Astrocyte (in vitro differentiated cells and primary cell): ENCODE measurements around the gene SRC.

DNA sequence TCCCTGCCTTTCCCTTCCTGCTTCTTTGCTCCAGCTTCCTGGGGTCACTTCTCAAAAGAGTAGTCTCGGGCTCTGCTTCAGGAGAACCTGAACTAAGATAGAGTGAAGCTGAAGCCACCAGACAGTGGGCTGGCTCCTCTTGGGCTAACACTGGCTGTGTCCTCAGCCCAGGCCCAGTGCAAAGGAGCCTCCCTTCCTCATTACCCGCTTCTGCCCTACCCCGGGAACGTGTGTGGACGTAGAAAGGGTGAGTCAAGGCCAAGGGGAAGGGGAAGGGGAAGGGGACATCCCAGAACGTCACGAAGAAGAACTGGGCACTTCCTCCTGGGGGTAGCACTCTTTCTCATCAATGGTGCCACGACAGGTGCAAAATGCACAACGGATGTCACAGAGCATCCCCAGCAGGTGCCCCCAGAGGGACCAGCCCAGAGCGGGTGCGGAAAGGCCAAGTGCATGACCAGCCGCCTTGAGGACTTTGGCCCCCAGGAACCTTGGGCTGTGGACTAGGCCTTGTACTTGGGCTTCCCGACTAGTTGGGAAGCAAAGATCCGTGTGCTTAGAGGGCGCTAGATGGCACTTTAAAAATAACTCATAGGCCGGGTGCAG lies 12.2 kb upstream of the SRC start:
- PRO-cap, result no peak
- RRBS, 2 experiments, result no CpG with 5 or more reads among the region's 16 CpGs

GRCh38 chr20:37336873-37337190 lies 9.1 kb upstream of the SRC start:
- PRO-cap, result no peak
- RRBS, 2 experiments, result no CpG with 5 or more reads among the region's 5 CpGs

GRCh38 chr20:37345522-37346507 lies at the start of gene SRC:
Gene SRC (plus strand): TSS chr20:37346140.
- PRO-cap, result bidirectional peak, plus-strand start at chr20:37346140, minus-strand start at chr20:37346018; bidirectional peak, plus-strand start at chr20:37346373, minus-strand start at chr20:37346177
- RRBS, 2 experiments, result 1 to 3% methylated on average over 34 to 37 of the region's 94 CpGs

DNA sequence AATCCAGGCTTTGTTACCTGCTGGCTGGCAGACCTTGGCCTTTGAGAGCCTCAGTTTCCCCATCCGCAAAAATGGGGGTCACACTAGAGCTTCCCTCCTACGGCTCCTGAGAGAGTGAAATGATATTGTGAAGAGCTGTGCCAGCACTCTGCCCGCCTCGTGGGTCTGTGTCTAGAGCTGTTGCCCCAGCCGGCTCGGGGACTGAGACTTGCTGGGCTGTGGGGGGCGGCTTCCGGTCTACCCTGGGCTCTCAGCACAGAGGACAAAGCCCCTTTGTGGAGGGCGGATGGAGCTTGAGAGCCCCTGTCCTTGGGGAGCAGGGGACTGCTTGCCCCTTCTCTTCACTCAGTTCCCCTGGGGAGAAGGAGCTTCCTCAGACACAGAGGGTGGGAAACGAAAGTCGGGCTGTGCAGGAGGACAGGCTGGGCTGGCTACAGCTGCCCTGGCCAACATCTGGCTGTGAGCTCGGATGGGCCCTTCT lies 11.0 kb downstream of the SRC start:
- PRO-cap, result no peak
- RRBS, 2 experiments, result 36 to 48% methylated on average over 4 of the region's 12 CpGs

DNA sequence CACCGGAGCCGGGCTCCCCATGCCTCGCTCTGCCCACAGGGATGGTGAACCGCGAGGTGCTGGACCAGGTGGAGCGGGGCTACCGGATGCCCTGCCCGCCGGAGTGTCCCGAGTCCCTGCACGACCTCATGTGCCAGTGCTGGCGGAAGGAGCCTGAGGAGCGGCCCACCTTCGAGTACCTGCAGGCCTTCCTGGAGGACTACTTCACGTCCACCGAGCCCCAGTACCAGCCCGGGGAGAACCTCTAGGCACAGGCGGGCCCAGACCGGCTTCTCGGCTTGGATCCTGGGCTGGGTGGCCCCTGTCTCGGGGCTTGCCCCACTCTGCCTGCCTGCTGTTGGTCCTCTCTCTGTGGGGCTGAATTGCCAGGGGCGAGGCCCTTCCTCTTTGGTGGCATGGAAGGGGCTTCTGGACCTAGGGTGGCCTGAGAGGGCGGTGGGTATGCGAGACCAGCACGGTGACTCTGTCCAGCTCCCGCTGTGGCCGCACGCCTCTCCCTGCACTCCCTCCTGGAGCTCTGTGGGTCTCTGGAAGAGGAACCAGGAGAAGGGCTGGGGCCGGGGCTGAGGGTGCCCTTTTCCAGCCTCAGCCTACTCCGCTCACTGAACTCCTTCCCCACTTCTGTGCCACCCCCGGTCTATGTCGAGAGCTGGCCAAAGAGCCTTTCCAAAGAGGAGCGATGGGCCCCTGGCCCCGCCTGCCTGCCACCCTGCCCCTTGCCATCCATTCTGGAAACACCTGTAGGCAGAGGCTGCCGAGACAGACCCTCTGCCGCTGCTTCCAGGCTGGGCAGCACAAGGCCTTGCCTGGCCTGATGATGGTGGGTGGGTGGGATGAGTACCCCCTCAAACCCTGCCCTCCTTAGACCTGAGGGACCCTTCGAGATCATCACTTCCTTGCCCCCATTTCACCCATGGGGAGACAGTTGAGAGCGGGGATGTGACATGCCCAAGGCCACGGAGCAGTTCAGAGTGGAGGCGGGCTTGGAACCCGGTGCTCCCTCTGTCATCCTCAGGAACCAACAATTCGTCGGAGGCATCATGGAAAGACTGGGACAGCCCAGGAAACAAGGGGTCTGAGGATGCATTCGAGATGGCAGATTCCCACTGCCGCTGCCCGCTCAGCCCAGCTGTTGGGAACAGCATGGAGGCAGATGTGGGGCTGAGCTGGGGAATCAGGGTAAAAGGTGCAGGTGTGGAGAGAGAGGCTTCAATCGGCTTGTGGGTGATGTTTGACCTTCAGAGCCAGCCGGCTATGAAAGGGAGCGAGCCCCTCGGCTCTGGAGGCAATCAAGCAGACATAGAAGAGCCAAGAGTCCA lies 57.7 kb downstream of the SRC start:
- PRO-cap, result no peak
- RRBS, 2 experiments, result 81 to 92% methylated on average over 6 to 8 of the region's 50 CpGs

DNA sequence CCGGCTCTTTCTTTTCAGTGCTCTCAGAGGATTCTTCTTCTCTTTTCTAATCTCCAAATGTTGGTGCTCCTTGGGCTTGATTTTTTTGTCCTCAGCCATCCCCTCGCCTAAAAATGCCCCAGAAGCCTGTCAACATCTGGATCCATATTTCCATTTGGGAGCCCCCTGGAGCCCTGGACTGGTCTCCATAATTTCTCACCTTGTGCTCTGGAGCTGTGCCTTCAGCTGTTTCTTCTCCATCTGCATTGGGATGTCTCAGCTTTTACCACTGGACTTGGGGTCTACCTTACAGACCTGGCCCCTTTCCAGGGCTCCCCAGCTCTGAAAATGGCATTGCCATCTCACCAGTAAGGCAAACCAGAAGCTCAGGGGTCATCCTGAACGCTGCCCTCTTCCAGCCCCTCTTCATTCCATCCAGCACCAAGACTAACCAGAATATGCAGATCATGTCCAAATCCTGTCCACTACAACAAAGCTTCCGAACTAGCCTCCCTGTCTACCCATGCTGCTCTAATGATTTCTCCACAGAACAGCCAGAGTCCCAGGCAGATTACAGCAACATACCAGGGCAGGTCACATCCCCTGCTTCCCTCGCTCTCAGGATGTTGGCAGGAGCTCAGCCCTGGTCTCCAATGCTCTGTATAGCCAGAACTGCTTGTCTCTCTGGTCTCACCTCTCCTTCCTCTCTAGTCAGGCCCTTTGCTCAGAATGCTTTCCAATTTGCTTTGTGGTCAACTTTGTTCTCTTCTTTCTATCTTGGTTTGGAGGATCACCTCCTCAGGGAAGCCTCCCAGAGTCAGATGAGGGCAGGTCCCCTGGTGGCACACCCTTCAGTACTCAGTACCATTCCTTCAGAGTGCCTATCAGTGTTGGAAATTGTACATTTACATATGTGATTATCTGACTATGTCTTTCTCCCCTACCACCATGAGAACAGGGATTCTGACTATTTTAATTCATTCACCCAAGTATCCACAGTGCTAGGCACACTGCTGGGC lies 17.6 kb upstream of the NNAT start:
- PRO-cap, result unidirectional peak, minus-strand start at position 923 of the sequence
- RRBS, 2 experiments, result no CpG with 5 or more reads among the region's 5 CpGs

- PRO-cap, result no peak
- RRBS, 2 experiments, result no CpG with 5 or more reads among the region's 7 CpGs
Measured at GRCh38 chr20:37567549-37567890, 39.8 kb upstream of the BLCAP start.

DNA sequence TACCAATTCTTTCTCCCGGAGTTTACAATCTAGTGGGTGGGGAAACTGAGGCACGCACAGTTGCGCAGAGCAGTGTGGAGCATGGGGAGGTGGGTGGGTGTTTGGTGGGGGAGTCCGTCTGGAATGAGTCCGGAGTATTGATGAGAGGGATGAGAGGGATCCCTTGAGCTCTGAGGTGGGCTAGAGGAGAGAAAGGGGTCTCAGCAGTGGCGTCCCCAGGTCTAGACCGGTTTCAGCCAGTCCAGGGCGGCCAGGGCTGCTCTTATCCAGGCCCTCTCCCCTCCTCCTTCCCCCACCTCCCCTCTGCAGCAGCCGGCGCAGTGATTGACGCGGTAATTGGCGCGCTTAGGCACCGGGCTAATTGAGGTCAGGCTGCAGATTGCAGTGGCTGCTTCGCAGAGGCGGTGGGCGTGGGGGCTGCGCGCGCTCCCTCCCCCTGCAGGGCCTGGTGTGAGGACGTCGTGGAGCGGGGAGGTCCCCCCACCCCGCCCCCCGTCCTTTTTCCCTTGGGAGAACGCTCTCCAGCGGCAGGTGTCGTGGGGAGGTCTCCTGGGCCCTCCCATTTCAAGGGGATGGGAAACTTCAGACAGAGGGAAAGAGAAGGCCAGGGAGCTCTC lies 70.3 kb upstream of the BLCAP start:
- PRO-cap, result no peak
- RRBS, 2 experiments, result 8 to 10% methylated on average over 9 to 12 of the region's 29 CpGs

DNA sequence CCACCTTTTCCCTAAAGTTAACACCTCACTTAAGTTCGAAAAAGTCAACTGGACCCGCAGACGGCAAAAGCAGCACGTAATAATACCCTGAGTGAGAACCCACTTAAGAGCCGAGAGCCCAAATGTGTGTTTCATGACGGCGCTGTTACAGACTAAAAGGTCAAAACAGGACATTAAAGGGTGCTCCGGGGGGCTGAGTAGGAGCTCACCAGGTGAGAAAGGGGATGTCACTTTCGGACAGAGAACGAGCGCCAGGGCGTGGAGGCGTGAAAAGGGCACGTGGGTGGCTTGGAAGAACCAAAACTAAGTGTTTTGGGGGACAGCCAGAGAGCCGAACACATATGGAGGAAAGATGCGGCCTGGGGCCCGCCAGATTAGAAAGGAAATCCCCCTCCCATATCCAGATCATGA lies 345 bp downstream of the TTI1 start:
- PRO-cap, result no peak
- RRBS, 2 experiments, result no CpG with 5 or more reads among the region's 17 CpGs

DNA sequence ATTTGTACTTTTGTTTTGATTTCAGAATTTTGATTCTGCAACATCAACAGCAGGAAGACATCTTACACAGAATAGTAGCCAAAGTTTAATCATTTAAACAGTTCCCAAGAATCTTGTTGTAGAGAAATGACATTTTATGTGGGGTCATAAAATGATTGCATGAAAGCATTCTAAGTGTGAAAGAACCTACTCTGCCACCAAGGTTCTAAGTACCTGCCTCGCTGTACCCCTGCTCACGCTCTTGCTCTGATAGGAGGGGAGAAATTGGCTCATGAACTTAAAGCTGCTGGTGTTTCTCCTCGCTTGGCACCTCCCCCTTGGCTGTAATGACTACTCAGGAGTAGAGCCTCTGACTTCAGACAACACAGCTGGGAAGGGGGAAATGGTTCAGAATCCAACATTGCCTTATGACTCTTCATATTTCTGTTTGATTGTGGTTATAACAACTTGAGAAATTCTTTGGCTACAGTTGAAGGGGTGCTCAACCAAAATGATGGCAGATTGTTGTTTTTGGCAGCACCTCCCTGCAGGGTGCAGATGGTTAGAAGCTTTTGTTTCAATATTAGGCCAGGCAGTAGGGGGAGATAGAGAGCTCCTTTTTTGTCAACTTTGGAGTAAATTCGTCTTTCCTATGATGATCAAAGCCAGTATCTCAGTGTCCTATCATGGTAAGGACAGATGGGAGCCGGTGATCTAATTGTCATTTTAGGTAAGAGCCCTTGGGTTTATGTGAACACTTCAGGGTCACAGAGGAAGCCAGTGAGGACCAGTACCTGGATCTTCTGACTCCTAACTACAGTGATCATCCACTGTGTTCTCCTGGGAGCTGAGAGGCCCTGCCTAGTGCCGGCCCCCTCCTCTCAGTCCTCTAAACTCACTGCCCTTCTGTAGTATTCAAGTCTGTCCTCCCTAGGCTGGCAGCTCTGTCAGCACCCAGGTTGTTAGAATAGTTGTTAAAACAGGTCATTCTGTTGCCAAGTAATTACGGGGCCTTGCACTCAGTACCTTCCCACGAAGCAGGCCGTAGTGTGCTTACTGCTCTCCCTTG lies 39.8 kb downstream of the RPRD1B start:
- PRO-cap, result no peak
- RRBS, 2 experiments, result no CpG with 5 or more reads among the region's 9 CpGs

GRCh38 chr20:38108766-38109520 lies 56.1 kb downstream of the TGM2 start:
- PRO-cap, result no peak
- RRBS, 2 experiments, result no CpG with 5 or more reads among the region's 4 CpGs

- PRO-cap, result no peak
- RRBS, 2 experiments, result no CpG with 5 or more reads among the region's 4 CpGs
Measured at GRCh38 chr20:38114383-38114801, 50.7 kb downstream of the TGM2 start.

DNA sequence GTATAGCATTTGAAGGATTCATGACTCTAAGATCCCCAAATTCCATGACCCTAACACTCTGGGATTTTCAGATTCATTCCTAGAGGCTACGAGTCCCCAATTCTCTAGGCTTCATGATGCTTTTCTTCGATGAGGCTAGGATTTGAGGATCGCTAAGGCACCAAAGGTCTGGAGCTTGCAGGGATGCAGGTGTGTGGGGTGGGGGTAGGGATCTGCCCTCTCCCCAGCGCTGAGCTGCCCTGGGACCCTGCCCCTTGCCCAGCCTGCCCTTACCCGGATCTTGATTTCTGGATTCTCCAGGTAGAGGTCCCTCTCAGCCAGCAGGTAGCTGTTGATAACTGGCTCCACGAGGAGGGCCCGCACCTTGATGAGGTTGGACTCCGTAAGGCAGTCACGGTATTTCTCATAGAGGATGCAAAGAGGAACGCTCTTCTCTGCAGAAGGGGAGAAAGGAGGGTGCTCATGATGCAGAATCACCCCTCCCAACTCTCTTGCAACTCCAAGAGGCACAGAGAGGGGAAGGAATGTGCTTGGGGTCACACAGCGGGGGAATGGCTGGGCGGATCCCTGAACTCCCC lies 32.9 kb downstream of the TGM2 start:
- PRO-cap, result no peak
- RRBS, 2 experiments, result no CpG with 5 or more reads among the region's 12 CpGs

DNA sequence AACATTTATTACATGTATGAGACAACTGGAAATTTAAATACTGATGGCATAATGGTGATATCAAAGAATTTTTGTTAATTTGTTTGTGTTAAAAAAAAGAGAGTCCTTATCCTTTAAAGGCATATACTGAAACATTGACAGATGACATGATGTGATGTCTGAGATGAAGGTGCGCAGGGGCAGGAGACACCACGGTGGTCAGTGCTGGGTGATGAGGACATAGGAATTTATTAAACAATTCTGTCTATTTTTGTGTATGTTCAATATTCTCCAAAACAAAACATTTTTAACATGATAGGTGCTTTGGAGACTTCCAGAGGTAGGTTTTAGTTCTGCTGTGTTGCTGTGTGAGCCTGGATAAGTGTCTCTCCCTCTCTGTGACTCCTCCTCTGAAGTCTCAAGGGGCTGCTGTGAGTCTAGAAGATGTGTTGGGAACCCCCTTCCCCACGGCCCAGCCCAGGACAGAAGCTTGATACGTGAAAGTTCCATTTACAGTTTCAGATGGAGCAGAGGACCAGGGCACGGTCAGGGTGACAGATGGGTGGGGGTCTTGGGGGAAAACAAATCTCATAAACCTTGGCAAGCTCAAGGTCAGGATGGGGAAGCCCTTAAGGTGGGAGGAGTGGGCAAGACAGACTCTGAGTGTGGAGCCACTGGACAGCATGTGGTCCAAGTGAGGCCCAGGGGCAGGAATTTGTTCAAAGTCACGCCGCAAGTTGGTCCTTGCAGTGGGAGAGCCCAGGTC lies 2.3 kb downstream of the TGM2 start:
- PRO-cap, result no peak
- RRBS, 2 experiments, result no CpG with 5 or more reads among the region's 7 CpGs

- PRO-cap, result no peak
- RRBS, 2 experiments, result no CpG with 5 or more reads among the region's 5 CpGs
Measured at GRCh38 chr20:38271142-38271562, 10.6 kb upstream of the KIAA1755 start.

DNA sequence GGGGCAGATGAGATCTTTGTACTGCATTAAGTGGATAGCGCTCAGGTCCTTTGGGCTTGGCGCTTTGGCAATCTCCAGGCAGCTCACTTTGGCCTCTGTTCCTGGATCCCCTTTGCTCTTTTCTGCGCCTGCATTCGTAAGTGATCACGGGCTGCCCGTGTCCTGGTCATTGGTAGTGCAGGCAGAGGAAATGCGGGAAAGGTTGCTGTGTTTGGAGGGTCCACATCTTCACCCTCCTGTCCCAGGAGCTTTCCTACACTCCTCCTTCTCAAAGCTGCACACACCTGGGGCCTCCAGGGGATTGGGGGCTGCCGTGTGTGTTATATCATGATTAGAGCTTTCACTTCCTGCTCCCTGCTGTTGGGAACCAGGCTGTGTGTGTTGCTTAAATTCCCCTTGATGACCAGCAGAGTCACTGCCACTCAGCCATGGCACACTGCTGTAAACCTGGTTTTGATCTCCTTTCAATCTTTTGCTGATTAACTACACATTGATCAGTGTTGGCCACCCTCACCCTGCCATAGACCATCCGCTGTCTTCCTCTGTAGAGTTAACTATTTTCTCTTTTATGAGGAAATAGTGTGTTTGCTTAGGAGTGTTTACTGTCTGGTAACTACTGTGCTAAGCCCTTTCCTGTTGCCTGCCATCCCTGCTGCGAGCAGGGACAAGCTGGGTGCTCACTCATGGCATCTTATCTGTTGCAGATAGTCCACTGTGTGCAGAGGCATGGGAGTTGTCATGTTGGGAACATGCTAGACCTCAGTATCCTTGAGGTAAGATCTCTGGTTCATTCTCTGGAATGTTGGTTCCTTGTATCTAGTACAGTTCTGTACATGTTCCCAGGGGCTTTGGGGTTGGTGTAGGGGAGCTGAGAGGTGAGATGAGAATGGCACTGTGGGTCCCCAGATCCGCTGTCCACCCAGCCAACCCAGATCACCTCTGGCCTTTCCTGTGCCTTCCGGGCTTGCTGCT lies 24.4 kb upstream of the RALGAPB start:
- PRO-cap, result no peak
- RRBS, 2 experiments, result no CpG with 5 or more reads among the region's 12 CpGs

DNA sequence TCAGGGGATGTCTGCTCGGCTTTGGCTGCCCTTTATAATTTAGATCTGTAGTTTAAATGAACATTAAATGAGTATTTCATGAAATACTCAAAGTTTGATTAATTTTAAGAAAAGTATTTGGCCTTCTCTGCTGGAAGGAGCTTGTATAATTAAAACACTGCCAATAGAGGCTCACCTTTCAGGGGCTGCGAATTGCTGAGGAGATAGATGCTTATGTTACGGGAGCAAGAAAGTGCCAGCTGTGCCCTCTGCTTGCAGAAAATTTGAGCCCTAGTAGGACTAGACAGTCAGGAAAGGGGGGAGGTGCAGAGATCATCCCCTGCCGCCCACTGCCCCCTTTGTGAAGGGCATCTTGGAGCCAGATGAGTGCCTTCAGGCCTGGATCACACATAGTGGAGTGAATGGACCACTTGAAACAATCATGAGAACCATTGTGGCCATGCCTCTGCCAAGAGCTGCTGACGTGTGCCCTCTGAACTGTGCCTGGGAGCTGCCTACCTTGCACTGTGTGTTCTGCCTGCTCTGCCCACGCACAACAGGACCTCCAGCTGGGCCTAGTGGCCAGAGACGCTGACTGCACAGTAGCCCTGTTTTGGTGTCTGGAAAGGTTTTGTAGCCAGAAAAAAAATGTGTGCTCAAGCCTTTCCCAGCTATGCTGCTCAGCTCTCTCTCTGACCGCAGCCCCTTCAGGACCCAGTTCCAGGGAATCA lies 1.9 kb upstream of the ADIG start:
- PRO-cap, result no peak
- RRBS, 2 experiments, result no CpG with 5 or more reads among the region's 8 CpGs

DNA sequence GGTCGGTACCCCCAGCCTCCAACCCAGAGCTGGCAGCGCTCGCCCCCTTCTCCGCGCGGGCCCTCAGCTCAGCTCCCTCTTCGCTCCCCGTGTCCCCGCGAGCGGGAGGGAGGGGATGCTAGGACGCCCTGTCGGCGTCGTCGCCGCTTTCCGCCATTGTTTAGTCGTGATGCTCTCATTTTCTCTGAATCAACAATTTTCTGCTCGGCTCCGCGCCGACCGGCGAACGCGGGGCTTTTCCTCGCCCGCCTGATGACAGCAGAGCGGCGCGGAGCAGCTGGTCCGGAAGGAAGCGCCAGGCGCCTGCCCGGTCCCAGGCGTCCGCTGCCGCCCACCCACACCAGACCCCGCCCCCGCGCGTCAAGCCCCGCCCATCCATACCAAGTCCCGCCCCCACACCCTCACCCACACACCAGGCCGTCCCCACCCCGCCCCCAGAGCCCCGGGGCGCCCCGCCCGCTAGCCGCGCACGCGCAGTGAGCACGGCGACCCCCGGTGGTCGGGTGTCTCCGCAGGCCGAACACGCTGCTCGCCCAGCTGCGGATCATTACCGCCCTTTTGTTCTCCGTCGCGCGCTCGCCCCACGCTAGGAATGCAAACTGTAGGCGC lies 50.0 kb upstream of the SLC32A1 start:
- PRO-cap, result unidirectional peak, minus-strand start at position 305 of the sequence
- RRBS, 2 experiments, result 2 to 3% methylated on average over 21 of the region's 72 CpGs

- PRO-cap, result no peak
- RRBS, 2 experiments, result no CpG with 5 or more reads among the region's 21 CpGs
Measured at GRCh38 chr20:38779181-38780041, 26.1 kb upstream of the PPP1R16B start.

DNA sequence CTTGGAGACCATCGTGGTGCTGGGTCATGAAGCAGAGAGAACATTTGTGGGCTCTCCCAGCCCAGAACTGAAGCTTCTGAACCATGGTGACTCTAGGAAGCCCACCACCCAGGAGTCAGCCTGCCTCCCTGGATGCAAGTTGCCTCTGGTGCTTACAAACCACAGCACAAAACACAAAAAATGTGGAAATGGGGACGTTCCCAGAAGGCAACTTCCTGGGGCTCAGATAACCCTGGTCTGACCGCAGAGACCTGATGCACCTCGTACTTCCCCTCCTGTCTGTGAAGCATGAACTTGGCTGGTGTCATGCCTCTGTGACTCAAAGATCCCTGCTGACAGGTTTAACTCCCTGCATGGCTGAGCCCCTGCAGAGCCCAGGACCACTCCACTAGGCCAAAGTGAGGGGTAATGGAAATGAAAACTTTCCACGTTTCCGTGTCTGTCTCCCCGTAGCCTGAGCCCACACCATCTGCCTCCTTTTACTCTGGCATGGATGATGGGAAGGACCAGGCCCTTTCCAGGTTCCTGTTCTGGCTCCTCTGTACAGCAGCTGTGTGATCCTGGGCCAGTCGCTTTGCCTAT lies 57.6 kb downstream of the PPP1R16B start:
- PRO-cap, result no peak
- RRBS, 2 experiments, result no CpG with 5 or more reads among the region's 8 CpGs